ENCODE measurements around the gene TMED4.

DNA sequence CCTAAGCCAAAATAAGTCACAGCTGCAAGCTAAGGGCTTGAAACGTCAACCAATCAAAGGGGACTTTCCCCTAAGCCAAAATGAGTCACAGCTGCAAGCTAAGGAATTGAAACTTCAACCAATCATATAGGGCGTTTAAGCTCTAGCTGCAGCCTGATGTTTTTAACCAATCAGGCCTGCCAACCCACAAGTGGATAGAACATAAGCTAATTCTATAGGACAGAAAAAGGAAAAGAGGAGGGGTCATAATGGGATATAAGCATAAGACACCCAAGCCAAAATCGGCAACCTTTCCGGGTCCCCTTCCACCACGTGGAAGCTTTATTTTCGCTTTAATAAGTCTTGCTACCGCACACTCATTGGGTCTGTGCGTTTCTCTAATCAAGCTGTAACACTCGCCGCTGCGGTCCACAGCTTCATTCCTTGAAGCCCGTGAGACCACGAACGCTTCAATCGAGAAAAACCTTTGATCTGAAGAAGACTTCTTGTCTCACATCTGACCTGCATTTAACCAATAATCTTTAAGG, 36.0 kb upstream of the HECW1 start:
- PRO-cap, 2 experiments = no peak in any of the 2 experiments

DNA sequence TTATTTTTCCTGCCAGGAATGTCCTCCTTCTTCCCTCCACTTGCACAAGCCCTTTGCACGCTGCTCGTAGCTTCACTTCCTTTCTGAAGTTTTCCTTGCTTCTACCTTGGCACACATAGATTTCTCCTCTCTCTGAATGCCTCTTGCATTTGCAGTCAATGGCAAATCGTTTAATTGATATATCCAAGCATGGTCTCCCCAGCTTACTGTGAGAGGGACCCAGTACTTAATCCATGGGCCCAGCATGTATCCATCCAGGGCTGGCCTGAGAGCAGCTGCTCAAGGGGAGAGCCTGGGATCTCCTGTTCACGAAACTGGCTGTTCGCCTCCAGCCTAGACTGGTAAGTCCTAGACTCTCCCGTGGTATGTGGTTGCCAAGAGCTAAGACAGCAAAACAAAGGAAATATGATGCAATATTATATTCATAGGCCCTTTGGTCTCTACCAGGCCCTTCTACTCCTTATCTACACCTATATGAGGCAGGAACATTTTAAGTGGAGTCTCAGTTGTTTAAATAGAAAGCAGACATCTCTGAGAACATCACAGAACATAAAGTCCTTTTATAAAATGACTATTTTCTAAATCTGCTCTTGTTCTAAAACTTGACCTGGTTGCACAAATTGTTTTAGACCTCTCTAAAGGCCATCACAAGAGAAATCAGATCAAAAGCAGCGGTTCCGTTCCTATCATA, 28.9 kb upstream of the STK17A start:
- PRO-cap, 2 experiments = peak in 1 of 2 experiments; most common minus-strand start position 316 of the sequence (in 1)

- PRO-cap, 2 experiments = no peak in any of the 2 experiments
These were observed 34.6 kb downstream of the STK17A start for GRCh38 chr7:43617391-43618085.

- PRO-cap, 2 experiments = no peak in any of the 2 experiments
These were observed 8.3 kb downstream of the SPDYE1 start for GRCh38 chr7:44005917-44006500.

GRCh38 chr7:44014133-44014705, 16.5 kb downstream of the SPDYE1 start:
- PRO-cap, 2 experiments = no peak in any of the 2 experiments

GRCh38 chr7:44105166-44105929, 1.2 kb downstream of the AEBP1 start:
- PRO-cap, 2 experiments = no peak in any of the 2 experiments

- PRO-cap, 2 experiments = no peak in any of the 2 experiments
These were observed 4.5 kb downstream of the AEBP1 start for GRCh38 chr7:44108655-44109108.

- PRO-cap, 2 experiments = no peak in any of the 2 experiments
These were observed 9.2 kb downstream of the AEBP1 start for GRCh38 chr7:44113165-44113867.

DNA sequence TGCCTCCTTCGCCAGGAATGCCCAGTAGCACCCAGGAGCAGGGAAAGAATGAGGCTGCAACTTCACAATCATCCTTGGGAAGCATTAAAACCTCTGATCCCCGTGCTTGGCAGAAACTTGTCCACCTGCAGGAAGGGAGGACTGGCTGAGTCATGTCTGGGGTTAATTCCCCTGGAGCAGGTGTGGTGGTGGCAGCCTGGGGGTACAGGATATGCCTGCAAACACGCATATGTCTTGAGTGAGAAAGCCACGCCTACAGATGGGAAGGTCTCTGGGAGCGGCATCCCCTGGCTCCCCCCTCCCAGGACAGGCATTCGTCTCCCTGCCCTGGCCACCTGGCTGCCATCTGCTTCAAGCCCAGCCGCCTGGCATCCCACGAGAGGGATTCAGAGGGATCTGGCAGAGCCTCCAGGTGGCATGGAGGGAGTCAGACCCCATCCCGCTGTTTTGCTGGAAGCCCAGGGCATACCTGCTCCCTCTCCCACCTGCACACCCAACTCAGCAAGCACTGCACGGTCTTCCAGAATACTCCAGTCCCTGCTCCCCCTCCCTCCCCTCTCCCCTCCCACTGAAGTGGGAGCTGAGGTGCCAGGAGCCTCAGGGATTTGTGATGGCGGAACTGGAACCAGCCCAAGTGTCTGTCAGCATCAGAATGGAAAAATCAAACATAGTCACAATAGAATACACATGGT, 61.1 kb downstream of the CAMK2B start:
- PRO-cap, 2 experiments = no peak in any of the 2 experiments

- PRO-cap, 2 experiments = no peak in any of the 2 experiments
These were observed 15.1 kb downstream of the CAMK2B start for GRCh38 chr7:44310173-44310766.

GRCh38 chr7:44324591-44324962, 817 bp downstream of the CAMK2B start:
- PRO-cap, 2 experiments = no peak in any of the 2 experiments

- PRO-cap, 2 experiments = no peak in any of the 2 experiments
These were observed 60.0 kb upstream of the CAMK2B start for GRCh38 chr7:44385324-44385868.

- PRO-cap, 2 experiments = no peak in any of the 2 experiments
These were observed 22.8 kb downstream of the NUDCD3 start for GRCh38 chr7:44467703-44468091.

- PRO-cap, 2 experiments = no peak in any of the 2 experiments
These were observed 21.8 kb downstream of the NPC1L1 start for GRCh38 chr7:44519152-44519853.

DNA sequence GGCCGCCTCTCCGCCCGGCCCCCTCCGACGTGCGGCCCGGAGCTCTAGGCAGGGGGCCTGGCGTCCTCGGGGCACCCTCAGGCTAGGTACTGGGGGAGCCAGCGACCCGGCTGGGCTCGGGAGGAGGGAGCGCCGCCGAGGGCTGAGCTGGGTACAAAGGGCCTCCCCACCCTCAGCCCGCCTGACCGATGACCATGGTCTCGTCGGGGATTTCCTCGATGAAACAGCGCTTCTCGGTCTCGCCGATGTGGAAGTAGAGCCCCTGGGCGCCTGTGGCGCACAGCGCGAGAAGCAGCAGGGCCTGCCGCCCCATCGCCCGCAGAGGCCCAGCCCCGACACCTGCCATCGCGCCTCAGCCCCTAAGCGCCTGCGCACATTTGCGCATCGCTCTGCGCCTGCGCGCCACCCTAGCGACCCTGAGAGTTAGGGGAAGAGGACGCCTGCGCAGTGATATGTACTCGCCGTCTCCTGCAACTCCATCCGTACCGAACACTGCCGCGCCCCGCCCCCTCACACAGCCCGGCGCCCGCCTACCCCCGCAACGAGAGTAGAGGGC, at the start of gene TMED4:
Gene TMED4 (minus strand): TSS at position 371 of the 556 bp plus-strand sequence.
- PRO-cap, 2 experiments = peak in 2 of 2 experiments; most common minus-strand start position 361 of the sequence (in 2)

GRCh38 chr7:44606886-44607884, 758 bp downstream of the OGDH start:
- PRO-cap, 2 experiments = peak in 2 of 2 experiments; most common plus-strand start chr7:44607052 (in 2)

GRCh38 chr7:44749014-44749843, 582 bp downstream of the ZMIZ2 start:
- PRO-cap, 2 experiments = no peak in any of the 2 experiments

DNA sequence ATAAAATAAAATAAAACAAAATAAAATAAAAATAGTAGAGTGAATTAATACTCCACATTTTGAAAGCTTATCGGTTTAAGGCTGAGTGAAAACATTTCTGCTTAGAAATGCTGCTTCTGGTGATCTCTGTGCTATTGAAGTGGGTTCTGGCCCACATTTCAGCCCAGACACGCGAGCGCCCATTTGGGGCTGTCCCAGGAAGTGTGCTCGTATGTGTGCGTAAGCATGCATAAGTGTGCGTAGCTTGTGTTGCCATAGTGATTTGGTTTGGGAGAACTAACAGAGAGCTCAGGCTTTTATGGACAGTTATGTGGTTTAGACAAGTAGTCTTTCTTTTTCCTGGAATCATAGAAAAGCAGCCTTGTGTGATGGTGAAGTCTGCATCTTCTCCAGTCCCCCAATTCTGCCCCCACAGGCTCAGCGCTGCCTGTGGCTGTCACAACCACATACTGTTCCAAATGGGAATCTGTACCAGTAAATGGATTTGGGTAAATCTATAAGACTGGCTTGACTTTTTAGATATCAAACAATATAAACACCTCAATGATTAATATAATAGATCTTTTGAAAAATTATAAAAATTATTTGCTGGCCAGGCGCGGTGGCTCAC, 29.8 kb upstream of the PURB start:
- PRO-cap, 2 experiments = no peak in any of the 2 experiments

GRCh38 chr7:44983314-44984357, 4.8 kb upstream of the MYO1G start:
- PRO-cap, 2 experiments = no peak in any of the 2 experiments

DNA sequence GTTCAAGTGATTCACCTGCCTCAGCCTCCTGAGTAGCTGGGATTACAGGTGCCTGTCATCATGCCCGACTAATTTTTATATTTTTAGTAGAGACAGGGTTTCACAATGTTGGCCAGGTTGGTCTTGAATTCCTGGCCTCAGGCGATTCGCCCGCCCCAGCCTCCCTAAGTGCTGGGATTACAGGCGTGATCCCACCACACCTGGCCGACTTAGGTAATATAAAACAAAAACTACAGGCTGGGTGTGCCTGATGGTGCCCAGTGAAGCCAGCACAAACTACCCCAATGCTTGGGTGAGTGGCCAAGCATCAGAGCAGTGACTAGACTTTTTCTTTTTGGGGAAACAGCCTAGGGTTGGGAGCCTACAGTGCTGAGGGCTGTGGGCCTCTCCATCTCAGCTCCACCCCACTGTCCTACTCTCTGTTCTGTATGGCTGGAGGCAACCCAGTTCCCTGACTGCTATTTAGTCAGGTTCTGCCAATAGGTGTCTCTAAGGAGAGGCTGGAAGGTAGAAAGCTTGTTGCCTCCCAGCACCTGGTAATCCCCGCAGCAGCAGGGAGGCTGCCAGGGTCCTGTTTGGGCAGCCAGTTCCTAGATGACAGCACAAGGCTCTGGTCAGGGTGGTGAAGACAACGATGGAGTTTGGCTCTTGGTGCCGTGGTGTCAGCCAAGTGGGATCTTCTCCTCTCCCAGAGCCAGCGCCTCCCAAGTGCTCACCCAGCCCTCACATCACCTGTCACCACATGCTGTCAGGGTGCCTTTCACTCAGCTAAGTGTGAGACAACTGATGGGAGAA, 10.4 kb upstream of the NACAD start:
- PRO-cap, 2 experiments = no peak in any of the 2 experiments